Frontal cortex (tissue), 2 donors: ENCODE results near the genes KRTAP19-3, KRTAP19-4 and KRTAP8-1.

- RAMPAGE, long total RNA, result no peak
Measured at GRCh38 chr21:28674450-28675226, 210.5 kb downstream of the N6AMT1 start.

- RAMPAGE, long total RNA, result no peak
Measured at GRCh38 chr21:28865809-28866284, 19.3 kb downstream of the N6AMT1 start.

DNA sequence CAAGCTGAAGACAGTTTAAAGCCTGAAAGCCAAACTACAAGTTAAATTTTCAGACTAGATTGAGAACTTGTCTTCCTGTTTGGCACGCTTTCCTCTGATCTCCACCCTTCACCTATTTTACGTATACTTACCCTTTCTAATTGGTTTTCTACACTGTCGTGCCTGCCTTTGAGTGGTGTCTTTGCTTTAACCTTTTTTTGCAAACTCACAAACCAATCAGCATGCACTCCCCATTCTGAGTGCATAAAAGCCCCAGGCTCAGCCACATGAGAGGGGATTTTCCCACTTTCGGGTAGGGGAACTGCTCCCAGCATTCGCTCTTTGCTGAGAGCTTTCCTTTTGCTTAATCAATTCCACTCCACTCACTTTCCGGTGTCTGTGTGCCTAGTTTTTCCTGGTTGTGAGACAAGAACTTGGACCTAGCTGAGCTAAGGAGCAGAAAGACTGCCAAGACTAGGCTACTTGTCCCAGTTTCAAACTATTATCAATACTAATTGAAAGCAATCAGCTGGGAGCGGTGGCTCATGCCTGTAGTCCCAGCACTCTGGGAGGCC lies 3.4 kb upstream of the BACH1 start:
- RAMPAGE, long total RNA, result no peak

GRCh38 chr21:29300709-29301028 lies 1.9 kb downstream of the BACH1 start:
- RAMPAGE, long total RNA, result no peak

DNA sequence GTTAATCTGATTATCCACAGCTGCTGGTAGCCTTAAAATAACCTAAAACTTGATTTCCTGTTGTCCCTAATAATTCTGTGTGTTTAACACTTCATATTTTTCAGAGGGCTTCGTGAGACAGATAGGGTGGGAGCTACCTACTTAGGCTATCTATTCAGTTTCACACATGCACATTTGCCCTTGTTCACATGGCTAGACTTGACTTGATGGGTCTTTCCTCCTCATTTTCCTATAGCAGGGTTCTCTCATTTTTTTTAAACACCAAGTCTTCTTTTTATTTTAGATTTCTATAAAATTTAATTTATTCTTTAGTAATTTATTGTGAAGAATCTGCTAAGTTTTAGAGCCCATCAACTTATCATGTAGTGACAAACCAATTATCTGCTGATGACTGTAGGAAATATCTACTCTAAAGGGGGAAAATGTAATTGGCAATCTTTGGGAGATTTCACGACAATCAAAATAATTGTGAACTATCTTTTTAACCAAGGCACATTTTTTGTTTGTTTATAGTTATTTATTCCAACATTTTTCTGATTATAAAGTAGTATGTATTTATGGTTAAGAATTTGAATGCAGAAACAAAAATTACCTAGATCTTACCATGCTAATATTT lies 11.2 kb downstream of the BACH1 start:
- RAMPAGE, long total RNA, result no peak

- RAMPAGE, long total RNA, result no peak
Measured at GRCh38 chr21:29384651-29385385, 86.1 kb downstream of the BACH1 start.

- RAMPAGE, long total RNA, result no peak
Measured at GRCh38 chr21:29473612-29474310, 175.0 kb downstream of the BACH1 start.

GRCh38 chr21:29656633-29657172 lies 283.1 kb downstream of the GRIK1 start:
- RAMPAGE, long total RNA, result no peak

- RAMPAGE, long total RNA, result no peak
Measured at GRCh38 chr21:29940115-29940385, 254 bp upstream of the GRIK1 start.

DNA sequence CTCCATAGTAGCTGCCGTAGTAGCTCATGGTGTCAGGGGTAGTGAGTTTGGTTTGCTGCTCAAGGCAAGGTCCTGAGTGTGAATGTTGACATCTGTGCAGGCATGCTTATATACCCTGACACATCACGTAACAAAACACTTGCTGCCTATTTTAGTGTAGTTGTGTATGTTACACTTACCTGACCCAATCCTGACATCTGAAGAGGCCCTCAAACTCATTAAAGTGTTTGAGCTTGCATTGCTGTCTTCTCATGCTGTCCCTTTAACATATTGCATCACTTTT lies at the start of gene KRTAP19-3:
KRTAP19-3 (minus strand) TSS at position 84 of the 283 bp plus-strand sequence.
- RAMPAGE, long total RNA, result no peak

DNA sequence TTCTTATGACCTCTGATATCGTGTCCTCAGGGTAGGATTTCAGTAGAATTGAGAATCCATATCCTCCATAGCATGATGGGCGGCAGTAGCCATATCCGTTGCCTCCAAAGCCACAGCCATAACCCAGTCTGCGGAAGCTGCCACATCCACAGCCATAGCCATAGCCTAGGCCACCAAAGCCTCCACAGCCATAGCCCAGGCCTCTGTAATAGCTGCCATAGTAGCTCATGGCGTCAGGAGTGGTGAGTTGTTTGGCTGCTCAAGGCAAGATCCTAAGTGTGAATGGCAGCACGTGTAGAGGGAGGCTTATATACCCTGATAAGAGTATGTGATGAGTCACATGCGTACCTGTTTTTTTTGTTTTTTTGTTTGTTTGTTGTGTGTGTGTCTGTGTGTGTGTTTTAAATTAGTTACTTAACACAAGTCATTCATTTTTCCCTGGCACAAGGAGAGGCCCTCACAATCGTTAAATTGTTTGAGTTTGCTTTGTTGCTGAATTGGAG lies at the start of gene KRTAP19-4:
KRTAP19-4 (minus strand) TSS at position 284 of the 503 bp plus-strand sequence.
- RAMPAGE, long total RNA, result no peak

DNA sequence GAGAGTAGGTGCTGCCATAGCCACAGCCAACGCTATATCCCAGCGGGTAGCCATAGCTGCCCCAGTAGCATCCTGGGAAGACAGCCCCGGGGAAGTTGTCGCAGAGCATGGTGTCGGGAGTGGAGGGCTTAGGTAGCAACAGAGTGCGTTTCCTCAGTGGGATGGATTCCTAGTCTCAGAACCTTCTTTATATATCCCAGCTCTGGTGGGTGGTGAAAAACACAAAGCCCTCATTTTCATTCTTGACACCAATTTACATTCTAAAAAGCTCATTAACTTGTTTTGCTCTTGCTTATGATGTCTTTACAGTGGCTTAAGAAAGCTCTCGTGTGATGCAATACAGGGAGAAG lies at the start of gene KRTAP8-1:
KRTAP8-1 (minus strand) TSS at position 163 of the 350 bp plus-strand sequence.
- RAMPAGE, long total RNA, result no peak

DNA sequence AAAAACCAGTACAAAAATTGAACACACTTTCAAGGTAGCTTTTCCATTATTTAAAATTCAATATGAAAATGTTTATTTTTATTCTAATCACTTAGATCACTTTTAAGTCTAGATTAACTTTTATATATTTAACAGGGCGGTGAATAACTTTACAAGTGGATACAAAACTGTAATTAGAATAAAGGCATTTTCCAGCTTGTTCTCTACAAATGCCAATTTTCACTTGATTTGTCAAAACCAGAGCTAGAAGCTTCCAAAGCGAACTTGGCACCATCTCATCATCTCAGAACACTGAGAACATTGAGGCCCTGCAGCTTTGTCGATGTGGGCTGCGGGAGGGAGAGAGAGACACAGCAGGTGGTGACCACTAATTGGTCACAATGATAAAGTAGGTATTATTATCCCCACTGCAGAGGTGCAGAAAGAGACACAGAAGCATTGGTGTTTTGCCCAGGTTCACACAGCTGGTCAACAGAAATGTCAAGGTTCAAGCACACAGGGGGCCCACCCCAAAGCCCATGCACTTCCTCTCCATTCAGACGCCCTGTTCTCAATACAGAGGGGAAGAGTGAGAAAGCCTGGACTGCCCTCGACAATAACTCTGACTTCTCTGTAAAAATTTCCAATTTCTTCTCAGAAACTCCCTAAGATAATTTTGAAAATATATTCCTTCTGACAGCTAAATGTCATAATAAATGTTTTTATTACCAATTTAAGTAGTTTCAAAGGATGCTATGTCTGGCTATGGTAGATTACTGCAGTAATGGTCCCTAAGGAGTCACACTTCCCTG lies 72.2 kb upstream of the KRTAP19-8 start:
- RAMPAGE, long total RNA, result no peak

- RAMPAGE, long total RNA, result no peak
Measured at GRCh38 chr21:31511340-31511540, 148.3 kb upstream of the SOD1 start.

GRCh38 chr21:31558912-31559816 lies 100.3 kb upstream of the SOD1 start:
- RAMPAGE, long total RNA, result no peak

DNA sequence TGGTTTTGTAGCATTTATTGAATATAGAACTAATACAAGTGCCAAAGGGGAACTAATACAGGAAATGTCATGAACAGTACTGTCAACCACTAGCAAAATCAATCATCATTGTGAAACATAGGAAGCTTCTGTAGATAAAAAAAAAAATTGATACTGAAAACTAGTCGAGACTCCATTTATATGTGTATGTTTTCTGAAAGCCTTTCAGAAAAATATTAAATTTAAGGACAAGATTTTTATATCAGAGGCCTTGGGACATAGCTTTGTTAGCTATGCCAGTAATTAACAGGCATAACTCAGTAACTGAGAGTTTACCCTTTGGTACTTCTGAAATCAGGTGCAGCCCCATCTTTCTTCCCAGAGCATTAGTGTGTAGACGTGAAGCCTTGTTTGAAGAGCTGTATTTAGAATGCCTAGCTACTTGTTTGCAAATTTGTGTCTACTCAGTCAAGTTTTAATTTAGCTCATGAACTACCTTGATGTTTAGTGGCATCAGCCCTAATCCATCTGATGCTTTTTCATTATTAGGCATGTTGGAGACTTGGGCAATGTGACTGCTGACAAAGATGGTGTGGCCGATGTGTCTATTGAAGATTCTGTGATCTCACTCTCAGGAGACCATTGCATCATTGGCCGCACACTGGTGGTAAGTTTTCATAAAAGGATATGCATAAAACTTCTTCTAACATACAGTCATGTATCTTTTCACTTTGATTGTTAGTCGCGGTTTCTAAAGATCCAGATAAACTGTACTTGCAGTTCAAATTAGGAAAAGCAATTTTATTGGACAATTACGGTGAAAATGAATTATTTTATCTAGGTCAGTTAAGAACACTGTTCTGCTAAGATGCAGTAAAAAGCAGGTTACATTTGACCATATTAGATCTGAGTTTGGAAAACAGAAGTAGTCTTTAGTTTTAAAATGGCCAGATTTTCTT lies 7.5 kb downstream of the SOD1 start:
- RAMPAGE, long total RNA, result no peak

- RAMPAGE, long total RNA, result no peak
Measured at GRCh38 chr21:31678128-31679044, 18.9 kb downstream of the SOD1 start.

- RAMPAGE, long total RNA, result no peak
Measured at GRCh38 chr21:32335367-32336369, 37.0 kb downstream of the MRAP start.

- RAMPAGE, long total RNA, result no peak
Measured at GRCh38 chr21:32371717-32372398, 21.0 kb downstream of the URB1 start.

DNA sequence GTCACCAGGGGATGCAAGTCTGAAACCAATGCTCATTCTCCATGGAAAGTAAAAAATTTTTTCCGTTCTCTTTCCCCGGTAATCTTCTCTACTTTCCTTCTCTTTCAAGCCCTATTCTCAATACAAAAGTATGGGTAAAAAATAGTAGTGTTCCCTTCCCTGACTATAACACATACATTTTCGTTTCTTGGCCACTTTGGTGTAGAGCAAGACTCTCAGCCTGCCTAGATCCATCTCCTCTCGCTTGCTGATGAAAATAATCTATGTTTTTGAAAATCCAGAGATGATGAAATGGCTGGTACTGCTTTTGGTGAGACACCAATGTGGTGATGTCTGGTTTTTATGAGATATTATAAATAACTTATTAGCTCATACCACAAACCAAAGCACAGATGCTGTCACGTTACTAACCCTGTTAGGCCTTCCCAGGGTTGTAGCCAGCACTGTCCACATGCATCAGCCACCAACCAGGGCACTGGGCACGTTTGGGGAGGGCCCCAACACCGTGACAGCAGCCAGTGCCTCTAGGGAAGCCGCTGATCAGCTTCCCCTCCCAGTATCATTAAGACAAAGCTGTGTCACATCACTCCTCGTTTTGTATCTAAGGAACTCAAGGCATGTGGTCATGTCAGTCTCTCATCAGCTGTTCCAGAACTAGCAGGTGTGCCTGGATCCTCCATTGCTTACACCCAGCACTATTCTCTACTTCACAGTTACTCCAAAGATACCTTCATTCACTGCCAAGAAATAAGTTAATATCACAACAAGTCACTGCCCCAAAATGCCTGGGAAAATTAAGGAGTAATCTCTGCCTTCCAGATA lies 13.9 kb downstream of the URB1 start:
- RAMPAGE, long total RNA, result no peak